Measurements from ENCODE around the genes LRRIQ1 and NTS.

- PRO-cap: no peak
- RAMPAGE, long total RNA, 3 experiments: start-site peak on the minus strand in 1 of 3 experiments, at chr12:79540675-79540961 at its widest, 17 to 25 reads per replicate
These were observed 150.1 kb downstream of the PAWR start for GRCh38 chr12:79540586-79541122.

- PRO-cap: no peak
- RAMPAGE, long total RNA, 3 experiments: no peak in any of the 3 experiments
These were observed 138.7 kb downstream of the PAWR start for GRCh38 chr12:79551892-79552541.

DNA sequence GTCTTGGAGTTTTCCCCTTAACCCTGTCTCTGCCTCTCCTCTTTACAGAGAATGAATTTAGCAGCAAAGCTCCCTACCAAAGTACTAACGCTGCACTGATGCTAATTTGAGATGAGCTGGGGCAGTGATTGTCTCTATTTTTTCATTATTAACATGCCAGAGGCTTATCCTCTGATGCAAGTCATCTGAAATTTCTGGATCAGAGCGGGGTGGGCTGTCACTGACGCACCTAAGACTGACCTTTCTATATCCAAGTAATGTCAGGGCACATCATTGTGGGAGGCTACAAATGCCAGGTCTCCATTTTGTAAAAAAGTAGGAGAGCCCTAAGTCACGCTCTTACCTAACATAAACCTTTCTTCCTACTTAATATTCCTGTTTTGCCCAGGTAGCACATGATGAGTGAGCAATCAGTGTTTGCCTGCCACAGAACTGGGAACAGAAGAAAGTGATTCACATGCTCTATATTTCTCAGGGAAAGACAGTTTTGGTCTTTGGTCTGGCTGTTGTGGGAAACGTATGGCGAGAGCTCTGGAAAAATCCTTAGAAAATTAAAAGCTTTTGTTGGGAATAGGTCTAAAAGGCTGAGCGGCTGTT lies 1.1 kb upstream of the PAWR start:
- PRO-cap: no peak
- RAMPAGE, long total RNA, 3 experiments: no peak in any of the 3 experiments

GRCh38 chr12:81255434-81256200 lies 177.7 kb downstream of the ACSS3 start:
- PRO-cap: no peak
- RAMPAGE, long total RNA, 3 experiments: no peak in any of the 3 experiments

DNA sequence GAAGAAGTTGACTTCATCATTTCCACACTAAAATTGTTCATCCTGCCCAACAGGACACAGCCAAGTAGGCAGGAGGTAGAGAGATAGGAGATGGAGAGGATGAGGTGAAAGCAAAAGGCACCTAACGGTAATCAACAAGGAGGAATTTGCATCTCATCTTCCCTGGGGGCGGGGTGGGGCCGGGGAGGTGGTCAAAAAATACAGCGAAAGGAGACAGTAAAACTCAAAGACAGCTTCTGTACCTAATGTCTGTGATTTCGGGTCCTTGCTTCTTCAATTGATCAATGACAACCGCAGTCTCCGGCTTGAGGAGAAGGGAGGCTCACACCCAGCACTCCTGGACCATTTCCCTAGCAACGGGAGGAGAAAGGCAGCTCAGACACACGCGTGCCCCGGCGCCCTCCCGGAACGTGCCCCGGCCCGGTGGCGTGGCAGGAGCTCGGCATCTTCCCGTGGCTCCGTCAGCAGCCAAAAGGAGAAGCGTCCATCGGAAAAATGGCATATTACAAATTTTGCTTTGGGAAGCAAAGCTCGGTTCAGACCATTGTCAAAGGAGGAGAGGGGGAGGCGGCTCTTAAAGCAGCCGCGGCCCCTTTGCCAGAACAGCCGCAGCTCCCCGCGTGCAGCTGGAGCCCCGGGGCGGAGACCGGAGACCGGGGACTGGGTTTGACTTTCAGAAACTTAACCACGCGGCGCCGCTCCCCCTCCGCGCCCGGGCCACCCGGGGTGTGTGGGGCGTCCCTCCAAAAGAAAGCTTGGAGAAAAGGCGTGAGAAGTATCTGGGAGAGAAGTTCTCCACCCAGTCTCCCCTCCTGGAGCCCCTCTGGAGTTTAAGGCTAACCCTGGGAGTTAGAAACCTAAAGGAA lies 759 bp downstream of the PPFIA2 start:
- PRO-cap: unidirectional peak, minus-strand start at position 496 of the sequence
- RAMPAGE, long total RNA, 3 experiments: start-site peak on the minus strand in 2 of 3 experiments, centred at positions 488 to 507 of the sequence, 12 to 15 reads per replicate

DNA sequence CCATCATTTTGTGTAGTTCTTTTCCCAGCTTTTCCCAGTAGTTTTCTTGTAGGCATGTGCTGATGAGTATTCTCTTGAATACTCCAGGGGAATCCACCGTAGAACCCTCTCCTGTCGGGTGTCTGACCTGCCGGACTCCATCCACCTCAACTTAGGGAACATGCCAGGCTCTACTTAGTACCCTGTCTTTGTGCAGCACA lies 25.9 kb upstream of the PPFIA2 start:
- PRO-cap: no peak
- RAMPAGE, long total RNA, 3 experiments: no peak in any of the 3 experiments

DNA sequence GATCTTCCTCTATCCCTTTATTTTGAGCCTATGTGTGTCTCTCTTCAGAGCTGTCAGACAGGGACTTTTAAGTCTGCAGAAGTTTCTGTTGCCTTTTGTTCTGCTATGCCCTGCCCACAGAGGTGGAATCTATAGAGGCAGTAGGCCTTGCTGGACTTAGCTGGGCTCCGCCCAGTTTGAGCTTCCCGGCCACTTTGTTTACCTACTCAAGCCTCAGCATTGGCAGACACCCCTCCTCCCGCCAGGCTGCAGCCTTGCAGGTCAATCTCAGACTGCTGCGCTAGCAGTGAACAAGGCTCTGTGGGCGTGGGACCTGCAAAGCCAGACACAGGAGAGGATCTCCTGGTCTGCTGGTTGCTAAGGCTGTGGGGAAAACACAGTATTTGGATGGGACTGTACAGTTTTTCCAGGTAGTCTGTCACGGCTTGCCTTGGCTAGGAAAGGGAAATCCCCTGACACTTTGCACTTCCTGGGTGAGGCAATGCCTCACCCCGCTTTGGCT lies 43.8 kb downstream of the CCDC59 start:
- PRO-cap: no peak
- RAMPAGE, long total RNA, 3 experiments: no peak in any of the 3 experiments

DNA sequence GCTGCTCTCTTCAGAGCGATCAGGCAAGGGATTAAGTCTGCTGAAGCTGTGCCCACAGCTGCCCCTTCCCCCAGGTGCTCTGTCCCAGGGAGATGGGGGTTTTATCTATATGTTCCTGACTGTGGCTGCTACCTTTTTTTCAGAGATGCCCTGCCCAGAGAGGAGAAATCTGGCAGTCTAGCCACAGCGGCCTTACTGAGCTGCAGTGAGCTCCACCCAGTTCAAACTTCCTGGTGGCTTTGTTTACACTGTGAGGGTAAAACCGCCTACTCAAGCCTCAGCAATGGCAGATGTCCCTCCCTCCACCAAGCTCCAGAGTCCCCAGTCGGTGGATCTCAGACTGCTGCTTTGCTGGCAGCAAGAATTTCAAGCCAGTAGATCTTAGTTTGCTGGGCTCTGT lies 52.0 kb upstream of the TMTC2 start:
- PRO-cap: no peak
- RAMPAGE, long total RNA, 3 experiments: no peak in any of the 3 experiments

DNA sequence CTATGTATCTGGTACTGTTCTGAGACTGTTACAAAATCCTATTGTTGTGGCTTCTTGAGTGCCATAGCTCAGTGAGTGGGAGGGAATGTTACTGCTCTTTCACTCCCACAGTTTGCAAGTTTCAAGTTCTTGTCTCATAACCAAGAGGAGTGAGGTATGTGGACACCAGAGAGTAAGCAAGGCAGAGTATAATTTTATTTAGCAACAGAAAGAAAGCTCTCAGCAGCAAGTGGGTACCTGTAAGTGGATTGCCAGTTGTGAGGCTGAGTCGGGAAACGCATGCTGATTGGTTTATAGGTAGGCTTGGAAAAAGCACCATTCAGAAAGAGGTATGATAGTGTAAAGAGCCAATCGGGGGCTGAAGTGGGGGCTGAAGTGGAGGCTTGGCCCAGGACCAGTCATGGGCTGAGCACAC lies 850.8 kb downstream of the TMTC2 start:
- PRO-cap: no peak
- RAMPAGE, long total RNA, 3 experiments: start-site peak on the plus strand in 3 of 3 experiments, centred at positions 160 to 207 of the sequence, 7 to 25 reads per replicate

GRCh38 chr12:84508359-84508720 lies 404.3 kb downstream of the SLC6A15 start:
- PRO-cap: no peak
- RAMPAGE, long total RNA, 3 experiments: no peak in any of the 3 experiments

DNA sequence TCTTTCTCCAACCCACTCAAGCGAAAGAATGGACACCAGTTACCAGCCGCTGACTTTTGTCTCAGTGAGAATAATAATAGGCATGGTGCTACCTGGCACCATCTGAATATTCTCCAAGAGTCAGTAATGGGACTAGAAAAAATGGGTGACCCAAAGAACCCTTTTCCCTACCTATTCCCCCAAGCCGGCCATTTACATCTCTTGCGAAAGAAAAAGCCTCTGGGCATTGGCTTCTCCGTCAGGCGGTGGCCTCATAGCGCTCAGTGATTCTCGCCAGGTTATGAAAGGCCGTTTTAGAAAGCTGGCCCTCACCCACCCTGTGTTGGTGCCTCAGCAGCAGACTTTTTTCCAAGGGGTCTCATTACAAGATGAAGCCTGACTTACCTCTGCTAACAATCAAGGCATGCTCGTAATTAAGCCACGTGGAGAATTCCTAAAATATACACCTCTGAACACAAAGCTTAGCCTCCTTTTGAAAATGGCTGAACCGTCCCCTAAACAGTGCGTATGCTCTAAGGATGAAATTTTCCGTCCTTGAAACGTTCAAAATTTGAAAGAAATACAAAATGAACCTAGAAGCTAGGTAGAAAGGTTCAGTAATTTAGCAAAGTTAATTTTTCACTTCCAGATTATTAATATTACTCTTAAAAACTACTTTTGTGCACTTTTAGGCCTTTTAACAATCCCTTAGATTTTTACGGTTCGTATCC lies 672 bp upstream of the SLC6A15 start:
- PRO-cap: no peak
- RAMPAGE, long total RNA, 3 experiments: no peak in any of the 3 experiments

DNA sequence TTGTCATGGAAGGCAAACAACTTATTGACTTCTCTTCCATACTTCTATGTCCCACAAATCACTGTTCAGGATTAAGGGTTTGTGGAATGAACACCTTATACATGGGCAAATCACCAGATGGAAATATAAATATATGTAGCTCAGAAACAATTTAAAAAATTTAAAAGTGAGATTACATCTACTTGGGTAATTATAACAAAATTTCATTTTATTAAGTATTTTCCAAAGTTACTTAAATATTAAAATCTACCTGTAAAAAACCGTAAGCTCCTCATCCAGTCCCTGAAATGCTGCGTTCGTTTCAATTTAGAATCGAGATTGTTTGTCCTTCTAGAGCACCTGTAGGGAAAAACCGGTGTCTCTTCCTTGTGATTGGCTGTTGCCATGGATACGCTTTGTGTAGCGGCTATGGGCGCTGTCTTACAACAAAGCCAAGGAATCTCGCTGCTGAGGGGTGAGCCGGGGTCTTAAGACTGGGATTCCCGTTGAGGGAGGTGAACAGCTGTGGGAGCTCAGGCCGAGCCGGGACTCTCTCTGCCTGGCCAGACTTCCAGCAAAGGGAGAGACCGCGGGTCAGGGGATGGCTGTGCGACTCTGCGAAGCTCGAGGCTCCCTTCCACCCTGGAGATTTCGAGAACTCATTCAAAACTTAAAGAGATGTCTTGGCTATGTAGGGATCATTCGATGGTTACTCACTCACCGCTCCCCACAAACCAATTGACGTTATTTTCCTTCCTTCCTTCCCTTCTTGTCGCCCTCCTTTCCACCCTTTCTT lies at the start of gene LRRIQ1:
LRRIQ1 (plus strand) TSS at position 398 of the 775 bp plus-strand sequence.
- PRO-cap: no peak
- RAMPAGE, long total RNA, 3 experiments: start-site peak on the plus strand in 1 of 3 experiments, centred at position 402 of the sequence, 12 reads per replicate

- PRO-cap: no peak
- RAMPAGE, long total RNA, 3 experiments: no peak in any of the 3 experiments
These were observed 528 bp downstream of the LRRIQ1 start for GRCh38 chr12:85036729-85037029.

DNA sequence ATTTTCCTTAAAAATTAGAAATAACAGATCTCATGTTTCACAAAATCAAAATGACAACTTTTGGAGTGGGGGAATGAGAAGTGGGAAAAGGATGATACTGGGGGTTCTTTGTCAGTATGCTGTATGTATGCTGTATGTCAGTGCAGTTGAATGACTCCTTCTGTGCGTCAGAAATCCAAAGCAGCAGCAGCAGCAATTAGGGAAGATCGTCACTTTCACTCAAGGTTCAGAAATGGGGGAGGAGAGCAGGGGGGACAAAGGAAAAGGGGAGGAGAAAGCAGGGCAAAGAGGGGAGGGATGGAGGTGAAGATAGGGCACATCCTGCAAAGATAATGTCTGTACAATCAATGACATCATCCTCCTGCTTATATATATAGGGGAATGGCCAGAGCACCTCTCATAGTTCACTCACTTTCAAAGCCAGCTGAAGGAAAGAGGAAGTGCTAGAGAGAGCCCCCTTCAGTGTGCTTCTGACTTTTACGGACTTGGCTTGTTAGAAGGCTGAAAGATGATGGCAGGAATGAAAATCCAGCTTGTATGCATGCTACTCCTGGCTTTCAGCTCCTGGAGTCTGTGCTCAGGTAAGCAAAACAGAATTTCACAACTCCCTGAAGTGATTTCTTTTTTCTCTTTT lies at the start of gene NTS:
NTS (plus strand) TSS at position 400 of the 634 bp plus-strand sequence.
- PRO-cap: no peak
- RAMPAGE, long total RNA, 3 experiments: no peak in any of the 3 experiments

DNA sequence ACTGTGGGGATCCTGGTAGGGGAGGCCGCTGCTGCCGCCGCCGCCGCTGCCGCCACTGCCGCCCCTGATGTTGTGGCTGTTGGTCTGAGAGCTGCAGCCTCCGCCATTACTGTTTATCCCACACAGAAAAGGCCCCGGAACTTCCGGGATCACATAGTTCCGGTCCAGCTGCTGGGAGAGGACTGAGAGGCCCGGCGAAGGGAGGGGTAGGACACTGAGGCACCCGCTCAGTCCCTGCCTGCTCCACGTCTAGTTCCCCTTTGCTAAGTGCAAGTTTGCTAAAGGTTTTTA lies 244.8 kb downstream of the C12orf50 start:
- PRO-cap: no peak
- RAMPAGE, long total RNA, 3 experiments: no peak in any of the 3 experiments

- PRO-cap: no peak
- RAMPAGE, long total RNA, 3 experiments: no peak in any of the 3 experiments
These were observed 161.2 kb downstream of the KITLG start for GRCh38 chr12:88419051-88419415.

GRCh38 chr12:88454623-88454859 lies 125.7 kb downstream of the KITLG start:
- PRO-cap: no peak
- RAMPAGE, long total RNA, 3 experiments: no peak in any of the 3 experiments

GRCh38 chr12:88579507-88579928 lies 753 bp downstream of the KITLG start:
- PRO-cap: unidirectional peak, plus-strand start at chr12:88579749
- RAMPAGE, long total RNA, 3 experiments: no peak in any of the 3 experiments

DNA sequence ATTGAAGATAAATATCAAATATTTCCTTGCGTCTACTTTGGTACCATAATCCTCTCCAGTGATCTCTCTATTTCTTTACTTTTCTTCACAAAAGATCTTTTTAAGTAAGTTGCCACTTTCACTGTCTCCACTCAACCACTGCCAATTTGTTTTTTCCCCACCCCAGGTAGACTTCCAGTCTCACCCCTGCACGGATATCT lies 345.5 kb upstream of the KITLG start:
- PRO-cap: no peak
- RAMPAGE, long total RNA, 3 experiments: no peak in any of the 3 experiments

GRCh38 chr12:89019394-89020131 lies 332.7 kb downstream of the DUSP6 start:
- PRO-cap: no peak
- RAMPAGE, long total RNA, 3 experiments: no peak in any of the 3 experiments

Data from tibial nerve (tissue), 3 donors.